OCI-LY7 (cell line): Measurements from ENCODE around the gene RBMY1A1.

DNA sequence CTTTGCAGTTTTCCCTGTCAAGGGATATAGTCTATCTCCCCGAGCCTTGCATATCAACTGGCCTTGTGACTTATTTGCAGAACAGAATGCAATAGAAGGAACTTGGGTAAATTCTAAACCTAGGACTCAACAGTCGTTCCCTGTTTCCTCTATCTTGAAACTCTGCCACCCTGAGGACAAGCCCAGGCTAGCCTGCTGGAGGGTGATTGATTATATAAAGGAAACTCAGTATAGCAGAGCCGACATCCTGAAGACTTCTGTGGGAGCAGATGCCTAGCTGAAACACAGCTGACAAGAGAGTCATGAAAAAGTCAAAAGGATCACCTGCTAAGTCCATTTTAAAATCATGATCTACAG lies 197.1 kb downstream of the TGIF2LY start:
- PRO-cap = no peak
- RAMPAGE, long total RNA = no peak

- PRO-cap = no peak
- RAMPAGE, long total RNA = no peak
Measured at GRCh38 chrY:4036167-4036617, 457.3 kb downstream of the TGIF2LY start.

GRCh38 chrY:5311242-5311441 lies 311.0 kb downstream of the PCDH11Y start:
- PRO-cap = no peak
- RAMPAGE, long total RNA = no peak

DNA sequence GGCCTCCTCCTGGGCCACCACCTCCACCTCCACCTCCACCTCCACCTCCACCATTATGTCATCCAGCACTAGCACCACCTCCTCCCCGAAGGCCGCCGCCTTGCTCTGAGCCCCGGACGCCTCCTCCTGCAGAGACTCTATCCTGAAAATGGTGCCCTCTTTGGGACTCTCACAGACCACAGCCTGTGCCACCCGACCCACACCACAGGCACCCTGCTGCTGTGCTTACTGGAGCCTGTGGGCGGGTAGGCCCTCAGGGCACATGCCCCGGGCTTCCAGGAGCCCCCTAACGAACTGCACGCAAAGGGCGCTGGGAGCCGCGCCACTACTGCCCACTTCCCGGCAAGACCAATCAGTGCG lies 541.2 kb downstream of the TSPY10 start:
- PRO-cap = no peak
- RAMPAGE, long total RNA = no peak

GRCh38 chrY:11047346-11047677 lies 1519.6 kb downstream of the TSPY10 start:
- PRO-cap = no peak
- RAMPAGE, long total RNA = no peak

GRCh38 chrY:12662845-12663892 lies 37.9 kb upstream of the USP9Y start:
- PRO-cap = no peak
- RAMPAGE, long total RNA = no peak

DNA sequence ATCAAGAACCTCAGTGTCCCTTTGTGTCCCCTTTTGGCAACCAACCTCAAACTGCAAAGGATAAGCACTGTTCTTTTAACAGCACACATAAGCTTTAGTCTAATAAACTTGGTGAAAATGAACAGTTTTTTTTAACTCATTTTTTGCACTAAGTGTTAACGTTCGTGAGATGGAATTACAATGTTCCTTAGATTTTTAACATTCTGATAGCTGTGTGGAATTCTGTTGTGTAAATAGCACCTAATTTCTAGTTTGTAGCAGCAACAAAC lies 16.3 kb downstream of the DDX3Y start:
- PRO-cap = no peak
- RAMPAGE, long total RNA = no peak

DNA sequence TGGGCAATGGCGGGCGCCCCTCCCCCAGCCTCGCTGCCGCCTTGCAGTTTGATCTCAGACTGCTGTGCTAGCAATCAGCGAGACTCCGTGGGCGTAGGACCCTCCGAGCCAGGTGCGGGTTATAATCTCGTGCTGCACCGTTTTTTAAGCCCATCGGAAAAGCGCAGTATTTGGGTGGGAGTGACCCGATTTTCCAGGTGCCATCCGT lies 231.3 kb downstream of the DDX3Y start:
- PRO-cap = no peak
- RAMPAGE, long total RNA = no peak

DNA sequence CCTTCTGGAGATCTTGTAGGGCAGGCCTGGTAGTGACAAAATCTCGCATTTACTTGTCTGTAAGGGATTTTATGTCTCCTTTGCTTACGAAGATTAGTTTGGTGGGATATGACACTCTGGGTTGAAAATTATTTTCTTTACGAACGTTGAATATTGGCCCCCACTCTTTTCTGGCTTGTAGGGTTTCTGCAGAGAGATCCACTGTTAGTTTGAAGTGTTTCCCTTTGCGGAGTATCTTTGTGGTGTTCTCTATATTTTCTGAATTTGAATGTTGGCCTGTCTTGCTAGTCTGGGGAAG lies 55.8 kb downstream of the KDM5D start:
- PRO-cap = no peak
- RAMPAGE, long total RNA = no peak

GRCh38 chrY:21534672-21535122 lies at the start of gene RBMY1A1:
TSS of gene RBMY1A1 (plus strand) at chrY:21534879.
- PRO-cap = no peak
- RAMPAGE, long total RNA = no peak